HT-29 (cell line): ENCODE data around the genes PLPPR2, ZNF763 and ZNF844.

DNA sequence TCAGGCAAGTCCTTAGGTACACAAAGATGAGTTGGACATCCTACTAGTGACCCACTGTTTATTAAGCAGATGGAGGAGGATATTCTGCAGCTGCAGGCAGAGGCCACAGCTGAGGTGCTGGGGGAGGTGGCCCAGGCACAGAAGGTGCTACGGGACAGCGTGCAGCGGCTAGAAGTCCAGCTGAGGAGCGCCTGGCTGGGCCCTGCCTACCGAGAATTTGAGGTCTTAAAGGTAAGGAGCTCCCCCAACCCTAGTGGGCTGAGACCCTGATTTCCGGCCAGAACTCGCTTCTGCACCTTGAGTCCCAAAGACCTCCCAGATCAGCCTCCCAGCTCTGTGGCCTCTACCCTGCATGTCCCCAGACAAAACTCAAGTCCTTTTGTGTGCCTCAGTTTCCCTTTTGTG lies 649 bp downstream of the ANGPTL8 start:
- RAMPAGE, long total RNA: no peak

DNA sequence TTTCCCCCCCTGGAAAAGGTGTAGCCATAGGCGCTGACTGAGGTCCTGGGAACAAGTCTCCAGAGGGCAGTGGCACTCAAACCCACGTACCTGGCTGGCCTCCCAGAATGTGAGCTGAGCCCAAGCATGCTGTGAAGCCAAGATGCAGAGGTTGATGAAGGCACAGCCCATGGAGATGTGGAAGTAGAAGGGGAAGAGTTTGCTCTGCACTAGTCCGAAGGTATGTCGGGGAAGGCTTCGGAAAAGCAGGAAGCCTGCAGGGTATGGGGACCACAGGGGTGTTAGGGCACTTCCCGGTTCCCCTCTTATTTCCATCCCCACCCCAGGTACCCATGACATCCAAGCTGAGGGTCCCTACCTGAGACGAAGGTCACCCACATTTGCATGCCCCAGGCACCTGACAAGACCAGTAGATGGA lies 897 bp downstream of the TMEM205 start:
- RAMPAGE, long total RNA: no peak

DNA sequence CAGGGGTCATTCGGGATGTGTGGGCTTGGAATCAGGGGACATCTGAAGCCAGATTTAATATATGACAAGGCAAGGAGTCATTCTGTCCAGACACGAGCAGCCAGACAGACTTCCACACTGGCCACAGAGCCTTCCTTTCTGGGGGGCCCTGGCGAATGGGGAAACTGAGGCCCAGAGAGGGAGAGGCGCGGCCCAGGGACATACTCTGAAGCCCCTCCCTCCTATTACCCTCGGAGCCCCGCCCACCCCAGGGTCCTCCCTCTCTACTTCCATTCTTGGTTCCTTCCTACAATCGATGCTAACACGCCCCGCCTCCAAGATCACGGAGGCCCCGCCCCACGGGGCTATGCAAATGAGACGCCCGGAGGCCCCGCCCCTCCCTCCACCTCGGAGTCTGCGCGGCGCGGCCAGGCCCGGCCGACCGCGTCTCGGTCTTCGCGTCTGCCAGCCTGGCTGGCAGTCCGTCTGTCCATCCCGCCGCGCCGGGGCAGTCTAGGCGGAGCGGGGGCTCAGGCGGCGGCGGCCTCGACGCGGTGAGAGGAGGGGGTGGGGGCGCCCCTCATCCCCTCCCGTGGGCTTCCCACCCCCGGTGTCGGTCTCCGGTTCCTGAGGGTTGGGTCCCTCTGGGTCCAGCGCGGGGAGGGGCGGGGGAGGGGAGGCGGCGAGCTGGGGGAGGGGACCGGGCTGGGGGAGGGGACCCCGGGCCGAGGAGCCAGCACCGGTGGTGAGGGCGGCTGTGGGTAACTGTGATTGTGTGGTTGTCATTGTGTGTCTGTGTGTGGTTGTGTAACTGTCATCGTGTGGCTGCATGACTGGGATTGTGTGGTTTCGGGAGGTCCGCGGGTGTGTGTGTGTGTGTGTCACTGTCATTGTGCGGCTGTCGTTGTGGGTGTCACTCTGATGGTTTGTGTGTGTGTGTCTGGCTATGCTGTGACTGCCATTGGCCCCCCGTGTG lies at the start of gene PLPPR2:
PLPPR2 (plus strand) TSS at position 393 of the 955 bp plus-strand sequence.
- RAMPAGE, long total RNA: no peak

DNA sequence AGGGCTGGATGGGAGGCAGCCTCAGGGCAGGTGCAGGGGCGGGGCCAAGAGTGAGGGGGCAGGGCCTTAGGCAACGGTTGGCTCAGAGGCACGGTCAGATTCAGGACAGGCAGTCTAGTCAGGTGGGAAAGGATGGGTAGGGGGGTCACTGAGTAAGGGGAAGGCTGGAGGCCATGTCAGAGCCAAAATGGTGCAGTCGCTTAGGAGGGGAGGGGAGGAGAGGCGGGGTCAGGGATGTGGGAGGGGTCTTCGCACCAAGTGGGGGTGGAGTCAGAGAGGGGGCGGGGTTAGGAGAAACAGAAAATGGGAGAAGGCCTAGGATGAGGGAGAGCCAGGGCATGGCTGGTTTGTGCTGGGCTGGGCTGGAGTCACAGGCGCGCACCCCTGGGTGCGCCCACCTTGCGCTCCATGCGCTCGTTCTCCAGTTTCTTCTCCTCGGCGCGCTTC lies 6.7 kb upstream of the RGL3 start:
- RAMPAGE, long total RNA: no peak

DNA sequence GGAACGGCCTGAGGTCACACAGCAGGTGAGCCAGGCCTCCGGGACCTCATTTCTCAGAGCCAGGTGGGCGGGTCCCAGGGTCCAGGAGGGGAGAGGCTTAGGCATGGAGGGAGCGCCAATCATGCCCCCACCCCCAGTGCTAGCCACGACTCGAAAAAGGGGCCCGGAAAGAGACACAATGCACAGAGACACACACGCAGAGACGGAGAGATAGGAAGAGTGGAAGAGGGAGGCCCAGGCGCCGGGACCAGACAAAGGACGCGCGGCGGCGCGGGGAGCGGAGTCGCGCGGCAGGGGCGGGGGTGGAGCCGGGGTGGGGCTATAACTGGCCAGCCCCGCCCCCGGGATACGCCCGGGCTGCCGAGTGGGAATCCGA lies 1.6 kb downstream of the ELAVL3 start:
- RAMPAGE, long total RNA: no peak

DNA sequence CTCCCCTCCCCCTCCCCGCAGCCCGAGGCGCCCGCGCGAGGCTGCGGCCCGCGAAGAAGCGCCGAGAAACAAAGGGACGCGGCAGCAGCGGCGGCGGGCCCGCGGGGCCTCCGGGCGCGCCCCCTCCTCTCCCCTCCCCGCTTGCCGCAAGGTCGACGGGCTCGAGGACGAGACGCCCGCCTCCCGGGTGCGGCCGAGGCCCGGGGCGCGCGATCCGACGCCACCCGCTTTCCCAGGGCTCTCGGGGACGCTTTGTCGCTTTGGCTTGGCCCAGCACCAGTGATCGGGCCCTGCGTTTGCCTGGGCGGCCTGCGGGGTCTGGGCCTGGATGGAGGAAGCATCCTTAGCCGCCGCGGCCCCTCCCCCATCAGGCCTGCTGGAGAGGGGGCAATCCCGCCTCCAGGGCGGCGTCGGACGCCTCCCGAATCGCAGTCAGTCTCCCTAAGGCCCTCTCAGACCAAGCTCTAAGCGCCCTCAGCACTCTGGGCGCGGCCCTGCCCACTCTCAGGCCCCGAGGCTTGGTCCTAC lies 834 bp downstream of the ELAVL3 start:
- RAMPAGE, long total RNA: no peak

DNA sequence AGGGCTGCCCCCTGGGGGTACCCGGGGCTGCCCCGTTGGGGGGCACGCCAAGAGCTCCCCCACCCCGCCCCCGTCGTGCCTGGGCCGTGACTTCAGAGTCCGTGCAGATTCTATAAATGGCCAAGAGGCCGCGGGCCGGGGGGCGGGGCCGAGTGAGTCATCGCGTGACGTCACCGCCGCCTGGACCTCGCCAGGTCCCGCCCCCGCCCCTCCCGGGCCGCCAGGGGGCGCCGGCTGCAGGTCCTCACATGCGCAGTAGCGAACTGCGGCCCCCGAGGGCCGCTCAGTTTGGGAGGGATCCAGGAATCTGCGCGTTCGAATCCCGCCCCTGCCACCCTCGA lies 2.7 kb upstream of the CNN1 start:
- RAMPAGE, long total RNA: no peak

GRCh38 chr19:11856268-11857094 lies 8.0 kb downstream of the ZNF439 start:
- RAMPAGE, long total RNA: no peak

DNA sequence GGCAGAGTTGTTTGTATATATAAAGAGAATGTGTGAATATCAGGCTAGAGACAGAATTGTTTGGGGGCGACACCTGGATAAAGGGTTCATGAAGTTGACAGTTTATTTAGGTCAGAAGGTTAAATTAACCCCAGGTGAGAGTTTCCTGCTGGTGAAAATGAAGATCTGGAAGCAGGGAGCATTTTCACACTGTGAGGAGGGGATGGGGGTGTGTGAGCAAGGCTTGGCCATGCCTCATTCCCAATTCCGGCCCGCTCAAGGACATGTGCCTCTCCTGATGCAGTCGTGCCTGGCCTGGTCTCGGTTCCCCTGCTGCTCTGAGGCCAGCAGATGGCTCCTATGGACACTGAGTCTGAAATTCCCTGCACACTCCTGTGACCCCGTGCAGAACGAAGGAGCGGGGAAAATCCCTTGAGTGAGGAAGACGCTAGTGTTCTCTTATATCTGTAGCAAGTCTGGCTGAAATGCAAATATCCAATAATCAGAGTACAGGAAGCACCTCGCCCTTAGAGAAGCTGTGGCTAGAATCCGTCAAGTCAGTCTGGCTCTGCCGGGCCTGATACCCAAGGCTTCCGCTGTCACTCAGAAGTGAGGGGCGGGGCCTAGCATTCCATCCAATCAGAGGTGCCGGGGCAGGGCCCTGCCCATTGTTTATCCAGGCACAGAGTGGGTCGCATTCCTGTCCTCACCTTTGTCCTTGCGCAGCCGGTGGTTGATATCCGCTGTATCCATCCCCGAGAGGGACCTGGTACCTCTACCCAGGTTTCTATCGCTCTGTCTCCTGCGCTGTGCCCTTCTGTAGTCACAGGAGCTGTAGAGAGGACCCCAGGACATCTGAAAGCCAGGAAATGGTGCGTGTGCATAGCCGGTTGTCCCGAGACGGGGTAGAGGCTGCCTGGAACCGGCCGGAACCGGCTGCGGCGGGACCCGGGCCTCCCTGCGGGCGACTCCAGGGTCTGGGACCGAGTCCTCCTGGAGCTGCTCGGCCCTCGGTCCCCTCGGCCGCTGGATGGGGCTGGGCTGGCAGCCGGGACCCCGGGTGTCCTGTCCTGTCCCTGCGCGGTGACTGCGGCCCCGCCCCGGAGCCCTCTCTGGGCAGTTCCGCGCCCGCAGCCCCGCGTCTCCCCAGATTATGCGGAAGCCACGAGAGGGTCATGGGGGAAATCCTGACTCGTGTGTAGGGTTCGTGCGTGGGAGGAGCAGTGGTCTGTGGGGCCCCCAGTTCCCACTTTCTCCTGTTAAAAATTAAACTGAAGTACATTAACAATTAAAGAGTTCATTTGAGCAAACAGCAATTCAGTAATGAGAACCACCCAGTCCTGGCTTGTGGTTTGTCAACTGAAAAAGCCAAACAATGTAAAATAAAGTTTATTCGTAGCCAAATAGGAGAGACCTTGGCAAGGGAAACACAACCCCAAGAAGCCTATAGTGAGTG lies at the start of gene ZNF763:
ZNF763 (plus strand) TSS at position 680 of the 1,435 bp plus-strand sequence.
- RAMPAGE, long total RNA: no peak

GRCh38 chr19:12064389-12065619 lies at the start of gene ZNF844:
Gene ZNF844 (plus strand): TSS chr19:12064731.
- RAMPAGE, long total RNA: no peak

GRCh38 chr19:12133112-12133658 lies 7.0 kb downstream of the ZNF20 start:
- RAMPAGE, long total RNA: no peak

GRCh38 chr19:12141131-12141478 lies 955 bp upstream of the ZNF20 start:
- RAMPAGE, long total RNA: no peak

GRCh38 chr19:12272224-12272539 lies 22.5 kb downstream of the ZNF44 start:
- RAMPAGE, long total RNA: no peak

- RAMPAGE, long total RNA: no peak
Measured at GRCh38 chr19:12494966-12496295, 10.8 kb upstream of the ZNF709 start.

GRCh38 chr19:12646353-12646915 lies 20.1 kb downstream of the MAN2B1 start:
- RAMPAGE, long total RNA: no peak

- RAMPAGE, long total RNA: no peak
Measured at GRCh38 chr19:12647109-12648177, 19.1 kb downstream of the MAN2B1 start.

- RAMPAGE, long total RNA: no peak
Measured at GRCh38 chr19:12730474-12731494, 3.7 kb downstream of the TRIR start.

GRCh38 chr19:12772328-12772929 lies 2.9 kb downstream of the HOOK2 start:
- RAMPAGE, long total RNA: no peak

DNA sequence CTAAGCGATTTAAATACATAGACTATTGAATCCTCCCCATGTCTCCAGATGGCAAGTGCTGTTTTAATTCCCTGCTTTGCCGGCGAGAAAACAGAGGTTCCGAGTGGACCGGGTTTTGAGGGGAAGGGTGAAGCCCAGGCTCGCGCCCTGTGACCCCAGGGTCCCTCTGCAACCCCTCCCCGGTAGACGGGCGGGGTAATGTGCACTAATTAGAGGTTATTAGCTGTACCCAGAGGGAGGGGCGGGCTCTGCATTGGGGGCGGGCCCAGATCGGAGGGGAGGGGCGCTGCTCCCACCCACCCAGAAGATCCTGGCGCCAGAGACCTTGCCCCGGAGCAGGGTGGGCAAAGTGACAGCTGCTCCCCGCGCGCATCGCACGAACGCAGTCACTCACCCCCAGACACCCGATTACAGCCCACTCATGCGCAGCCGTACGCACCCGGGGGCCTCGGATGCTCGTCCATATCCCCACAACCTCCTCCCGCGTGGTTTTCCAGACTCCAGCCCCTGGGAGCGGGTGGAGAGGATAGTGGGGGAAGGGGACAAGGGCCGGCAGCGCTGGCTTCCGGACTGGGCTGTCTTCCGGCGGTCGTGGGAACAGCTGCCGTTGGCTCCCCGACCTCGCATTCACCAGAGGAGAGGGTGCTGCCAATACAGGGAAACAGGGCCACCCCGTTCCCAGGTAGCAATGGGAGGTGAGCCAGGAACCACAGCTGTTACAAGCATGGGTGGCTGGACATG lies 2.7 kb upstream of the HOOK2 start:
- RAMPAGE, long total RNA: no peak

DNA sequence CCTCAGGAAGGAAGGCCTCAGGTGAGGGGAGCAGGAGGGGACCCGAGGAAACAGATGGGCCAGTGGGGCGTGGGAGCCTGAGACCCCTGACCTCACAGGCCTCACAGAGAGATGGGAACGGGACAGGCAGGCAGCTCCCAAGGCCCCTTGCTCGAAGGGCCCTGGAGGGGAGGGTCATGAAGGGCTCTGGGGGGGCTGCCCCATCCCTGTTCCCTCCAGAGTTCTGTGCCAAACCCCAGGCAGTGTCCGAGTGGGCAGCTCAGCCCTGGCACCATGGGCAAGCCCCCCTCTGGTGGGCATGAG lies 5.6 kb downstream of the DAND5 start:
- RAMPAGE, long total RNA: no peak